MCF 10A (cell line): ENCODE data around the gene UMODL1.

DNA sequence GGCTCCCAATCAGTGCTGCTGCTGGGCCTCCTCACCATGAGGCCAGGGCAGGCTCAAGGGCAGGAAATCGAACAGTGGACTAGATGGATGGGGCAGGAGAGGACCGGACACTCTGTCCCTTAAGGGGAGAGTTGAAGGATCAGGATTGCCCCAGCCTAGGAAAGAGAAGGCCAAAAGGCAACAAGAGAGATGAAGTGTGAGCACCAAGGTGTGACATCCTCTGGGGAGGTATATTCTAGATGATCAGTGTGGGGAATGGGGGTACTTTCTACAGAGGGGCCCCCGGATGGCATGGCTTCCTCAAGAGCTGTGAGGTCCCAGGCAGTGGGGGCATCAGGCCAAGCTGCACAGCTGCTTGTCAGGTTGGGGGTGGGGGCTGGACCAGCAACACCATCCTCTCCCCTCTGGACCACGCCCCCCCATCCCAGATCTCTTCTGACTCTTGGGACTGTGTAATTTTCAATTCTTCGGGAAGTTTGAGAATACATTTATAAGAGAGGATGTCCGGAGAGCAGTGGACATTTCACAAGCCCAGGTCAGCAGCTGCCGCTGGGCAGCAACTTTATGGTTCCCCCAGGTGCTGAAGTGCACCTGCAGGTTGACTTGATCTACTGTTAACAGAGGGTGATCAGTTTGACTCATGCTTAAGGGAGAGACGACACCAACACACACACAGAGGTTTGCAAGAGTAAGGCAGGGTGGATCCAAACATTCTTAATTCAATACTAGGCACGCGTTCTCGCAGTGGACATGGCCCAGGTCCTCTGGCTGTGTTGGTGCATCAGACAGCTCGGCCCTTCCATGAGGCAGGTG is 34.1 kb downstream of the MX1 start:
- PRO-cap = no peak
- RRBS = no CpG with 5 or more reads among the region's 12 CpGs

DNA sequence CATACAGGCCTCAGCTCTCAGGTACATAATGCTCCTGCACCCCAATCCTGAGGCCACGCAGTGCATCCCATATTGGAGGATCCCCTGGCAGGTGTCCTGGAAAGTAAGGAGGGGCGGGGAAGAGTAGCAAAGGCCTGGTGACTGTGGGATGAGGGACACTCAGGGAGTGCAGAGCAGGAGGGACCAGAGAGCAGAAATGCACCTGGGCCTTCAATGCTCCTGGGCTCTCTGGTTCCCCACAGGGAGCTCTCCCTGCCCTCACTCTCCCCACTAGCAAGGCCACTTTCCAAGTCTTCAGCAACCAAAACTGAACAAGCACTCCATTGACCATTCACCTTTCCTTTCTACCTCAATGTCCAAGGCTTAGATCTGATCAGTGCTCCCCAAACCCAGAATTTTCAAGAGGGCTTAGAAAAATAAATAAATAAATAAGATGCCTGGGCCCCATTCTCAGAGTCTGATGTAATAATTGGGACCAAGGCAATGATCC is 3.1 kb downstream of the TMPRSS2 start:
- PRO-cap = no peak
- RRBS = no CpG with 5 or more reads among the region's 2 CpGs

- PRO-cap = no peak
- RRBS = 50% methylated on average over 15 of the region's 29 CpGs
These were observed 765 bp upstream of the TMPRSS2 start for GRCh38 chr21:41508463-41509382.

DNA sequence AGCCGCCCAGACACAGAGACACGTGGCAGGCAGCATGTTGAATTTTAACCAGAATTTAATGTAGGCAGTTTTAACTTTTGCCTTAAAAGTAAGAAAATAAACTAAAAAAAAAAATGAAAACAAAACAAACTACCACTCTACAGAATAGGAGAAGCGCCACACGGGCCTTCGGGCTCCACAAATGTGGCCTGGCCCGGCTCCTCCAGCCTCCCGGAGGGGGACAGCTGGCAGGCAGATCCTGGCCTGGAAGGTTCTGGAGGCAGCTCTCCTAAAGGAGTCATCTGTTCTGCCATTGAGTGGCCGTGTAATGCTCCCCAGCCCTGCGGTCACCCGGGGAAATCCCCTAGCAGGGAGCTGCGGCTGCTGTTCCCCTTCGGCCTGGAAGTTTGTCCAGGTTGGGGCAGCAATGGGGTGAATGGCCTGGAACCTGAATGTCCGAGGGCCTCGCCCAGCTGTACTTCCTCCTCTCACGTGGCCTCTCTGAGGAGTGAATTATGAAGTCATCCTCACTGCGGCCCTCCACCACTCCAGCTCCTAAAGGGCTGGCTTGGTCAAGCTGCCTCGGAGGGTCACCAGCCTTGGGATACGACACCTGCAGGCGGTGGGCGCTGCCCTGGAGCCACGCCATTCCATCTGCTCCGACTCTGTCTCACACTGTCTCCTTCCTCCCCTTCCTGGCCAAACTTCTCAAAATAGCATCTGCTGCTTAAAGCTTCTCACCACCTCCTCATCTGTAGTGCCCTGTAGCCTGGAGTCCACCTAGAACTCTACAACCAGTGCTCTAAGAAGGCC is 54.2 kb upstream of the TMPRSS2 start:
- PRO-cap = no peak
- RRBS = no CpG with 5 or more reads among the region's 22 CpGs

DNA sequence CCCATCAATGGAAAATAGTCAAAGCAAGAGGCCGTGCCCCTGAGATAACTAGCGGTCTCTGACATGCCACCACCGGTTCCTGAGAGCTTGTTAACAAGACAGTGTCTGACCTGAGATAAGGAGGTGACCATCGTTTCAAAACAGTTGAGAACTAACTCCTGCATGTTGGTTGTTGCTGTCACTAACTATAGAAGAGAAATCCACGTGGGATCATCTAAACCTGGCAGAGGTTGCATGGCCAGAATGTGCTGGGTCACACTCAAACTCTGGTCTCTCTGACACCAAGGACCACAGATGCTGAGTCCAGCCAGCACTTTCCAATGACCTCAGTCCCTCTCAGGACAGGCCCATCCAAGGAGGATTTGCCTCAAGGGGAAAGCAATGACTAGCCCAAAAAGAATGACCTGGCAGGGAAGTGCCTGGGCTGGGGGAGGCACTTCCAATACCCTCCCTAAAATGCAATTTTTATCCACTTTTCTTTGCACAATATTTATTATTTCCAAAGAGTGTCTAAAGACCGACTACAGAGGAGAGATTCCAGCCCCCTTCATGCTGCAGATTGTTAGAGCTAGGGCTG is 125.7 kb downstream of the RIPK4 start:
- PRO-cap = no peak
- RRBS = no CpG with 5 or more reads among the region's 6 CpGs

- PRO-cap = no peak
- RRBS = 93% methylated on average over 8 of the region's 20 CpGs
These were observed 53.0 kb downstream of the RIPK4 start for GRCh38 chr21:41713785-41714406.

DNA sequence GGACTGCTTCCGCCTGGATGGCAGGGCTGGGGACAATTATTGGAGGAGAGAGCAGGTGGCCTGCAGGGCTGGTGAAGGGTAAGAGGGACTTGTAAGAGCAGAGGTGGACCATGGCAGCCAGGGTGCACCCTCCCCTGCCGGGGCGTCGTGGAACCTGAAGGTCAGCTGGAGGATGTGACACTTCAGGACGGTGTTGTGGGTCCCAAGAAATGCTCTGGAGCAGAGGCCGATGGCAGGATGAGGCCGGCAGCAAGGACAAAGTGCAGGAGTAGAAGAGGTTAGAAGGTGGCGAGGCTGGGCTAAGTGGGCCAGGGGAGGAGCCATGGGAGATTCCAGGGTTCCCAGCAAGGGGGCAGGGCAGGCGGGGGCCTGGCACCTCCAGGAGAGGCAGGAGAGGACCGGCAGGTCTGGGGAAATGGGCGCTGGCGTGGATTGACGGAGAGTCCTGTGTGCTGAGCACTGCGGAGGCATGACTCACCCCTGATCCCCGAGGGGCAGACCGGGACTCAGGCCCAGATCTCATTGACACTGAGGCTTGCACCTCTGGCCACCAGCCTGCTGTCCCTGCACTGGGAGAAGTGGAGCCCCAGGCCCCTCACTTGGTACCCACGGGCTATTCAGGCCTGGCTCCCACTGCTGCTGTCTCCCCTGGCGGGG is 40.0 kb downstream of the RIPK4 start:
- PRO-cap = bidirectional peak, plus-strand start at position 497 of the sequence, minus-strand start at position 447 of the sequence
- RRBS = 0% methylated on average over 3 of the region's 18 CpGs

DNA sequence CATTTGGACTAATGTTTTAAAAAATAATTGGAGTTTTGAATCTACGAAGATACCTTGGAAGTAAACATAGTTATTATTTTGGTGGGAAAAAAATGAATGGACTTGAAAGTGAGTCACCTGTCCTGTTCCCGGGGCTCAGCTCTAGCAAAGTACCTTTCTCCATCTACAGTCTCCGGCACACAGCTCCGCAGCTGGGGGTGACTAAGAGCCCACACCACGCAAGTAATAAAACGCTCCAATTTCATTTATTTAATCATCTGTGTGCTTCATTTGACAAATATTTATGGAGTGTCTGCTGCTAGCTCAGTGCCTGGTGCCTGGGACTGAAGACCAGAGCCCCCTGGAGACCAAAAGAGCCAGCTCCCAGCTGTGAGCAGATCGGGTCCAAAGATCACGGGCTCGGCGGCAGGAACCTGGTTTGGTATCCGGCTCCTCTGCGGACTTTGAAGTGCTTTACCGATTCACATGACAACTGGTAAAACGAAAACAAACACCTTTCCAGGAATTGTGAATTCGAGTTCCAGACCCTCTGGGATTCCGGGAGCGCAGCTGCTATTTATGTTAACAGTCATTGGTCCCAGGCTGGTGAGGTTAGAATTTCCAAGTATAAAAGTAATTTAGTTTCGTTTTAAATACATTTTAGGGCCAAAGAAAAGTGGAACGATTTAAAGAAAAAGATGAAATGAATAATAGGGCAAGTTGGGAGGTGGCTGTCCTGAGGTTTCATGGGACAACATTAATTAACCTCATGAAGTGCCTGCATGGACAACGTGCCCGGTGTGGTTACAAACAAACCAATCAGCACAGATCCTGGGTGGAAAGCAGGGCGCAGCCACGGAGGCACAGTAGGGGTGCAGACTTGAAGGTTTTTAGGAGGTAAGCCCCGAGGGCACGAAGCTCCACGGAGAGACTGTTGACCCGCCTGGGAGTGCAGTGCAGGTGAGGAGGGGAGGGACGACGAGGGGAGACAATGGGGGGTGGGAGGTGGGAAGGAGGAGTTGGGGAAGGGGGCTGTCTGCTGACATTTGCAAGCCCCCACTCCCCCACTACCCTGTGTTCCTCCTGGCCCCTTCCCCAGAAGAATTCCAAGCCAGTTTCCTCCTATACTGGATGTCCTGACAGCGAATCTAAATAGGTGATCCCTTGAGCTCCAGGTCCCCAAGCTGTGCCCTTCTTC is 2.0 kb upstream of the RIPK4 start:
- PRO-cap = no peak
- RRBS = no CpG with 5 or more reads among the region's 30 CpGs

GRCh38 chr21:41778183-41778654 is 11.4 kb upstream of the RIPK4 start:
- PRO-cap = bidirectional peak, plus-strand start at chr21:41778495, minus-strand start at chr21:41778374
- RRBS = 1% methylated on average over 5 of the region's 29 CpGs

DNA sequence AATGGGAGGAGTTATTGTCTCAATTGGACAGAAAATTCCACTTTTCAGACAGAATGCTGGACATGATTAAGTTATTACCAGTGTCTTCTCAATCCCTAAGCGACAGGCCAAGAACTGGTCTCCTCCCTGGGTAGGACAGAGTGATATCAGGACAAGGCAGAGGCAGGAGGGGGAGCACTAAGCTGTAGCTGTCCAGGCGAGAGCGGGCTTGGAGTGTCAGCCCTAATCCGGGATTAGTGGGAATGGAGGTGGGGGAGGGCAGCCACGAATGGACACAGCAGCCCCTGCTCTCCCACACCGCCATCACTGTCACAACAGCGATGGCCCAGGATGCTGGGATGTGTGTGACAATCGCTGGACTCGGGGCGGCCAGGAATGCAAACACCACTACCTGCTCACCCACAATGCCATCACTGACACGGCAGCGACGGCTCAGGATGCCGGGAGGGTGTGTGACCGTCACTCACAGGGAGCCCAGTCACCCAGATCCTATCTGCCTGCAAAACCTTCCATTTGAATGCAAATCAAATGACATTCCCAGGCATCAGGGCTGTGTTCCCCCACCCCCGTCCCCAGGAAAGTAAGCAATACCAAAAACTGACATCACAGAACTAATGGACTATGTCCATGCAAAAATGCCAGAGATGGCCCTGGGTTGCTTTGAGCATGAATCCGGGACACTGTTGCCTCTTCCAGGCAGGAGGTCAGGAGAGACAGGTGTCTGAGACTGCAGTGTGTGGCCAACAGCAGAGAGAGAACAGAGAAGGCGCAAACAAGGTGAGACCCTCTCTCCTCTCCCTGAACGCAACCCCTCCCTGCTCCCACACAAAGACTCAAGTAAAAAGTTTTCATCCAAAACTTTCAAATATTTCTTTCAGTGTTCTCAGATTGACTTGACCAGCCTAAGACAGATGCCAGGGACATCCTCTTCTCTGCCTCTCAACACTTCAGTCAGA is 2.7 kb downstream of the C2CD2 start:
- PRO-cap = no peak
- RRBS = no CpG with 5 or more reads among the region's 19 CpGs

DNA sequence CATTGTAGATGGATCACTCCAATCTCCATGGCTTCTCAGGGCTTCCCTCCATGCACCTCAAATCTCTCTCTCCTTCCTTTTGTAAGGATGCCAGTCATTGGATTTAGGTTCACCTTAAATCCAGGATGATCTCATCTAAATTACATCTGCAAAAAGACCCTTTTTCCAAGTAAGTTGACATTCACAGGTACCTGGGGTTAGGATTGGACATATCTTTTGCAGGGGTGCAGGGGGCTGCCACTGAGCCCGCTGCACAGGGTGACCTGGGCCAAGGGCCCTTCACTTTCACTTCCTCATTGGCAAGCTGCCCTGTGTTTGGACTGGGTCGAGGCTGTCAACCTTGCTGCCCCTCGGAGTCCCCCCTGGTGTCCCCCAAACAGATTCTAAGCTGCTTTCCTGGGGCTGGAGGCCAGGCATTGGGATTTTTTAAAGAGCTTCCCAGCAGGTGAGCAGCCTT is 8.0 kb upstream of the UMODL1 start:
- PRO-cap = no peak
- RRBS = no CpG with 5 or more reads among the region's 3 CpGs

- PRO-cap = no peak
- RRBS = no CpG with 5 or more reads among the region's 30 CpGs
These were observed 7.3 kb upstream of the UMODL1 start for GRCh38 chr21:42063508-42064623.

DNA sequence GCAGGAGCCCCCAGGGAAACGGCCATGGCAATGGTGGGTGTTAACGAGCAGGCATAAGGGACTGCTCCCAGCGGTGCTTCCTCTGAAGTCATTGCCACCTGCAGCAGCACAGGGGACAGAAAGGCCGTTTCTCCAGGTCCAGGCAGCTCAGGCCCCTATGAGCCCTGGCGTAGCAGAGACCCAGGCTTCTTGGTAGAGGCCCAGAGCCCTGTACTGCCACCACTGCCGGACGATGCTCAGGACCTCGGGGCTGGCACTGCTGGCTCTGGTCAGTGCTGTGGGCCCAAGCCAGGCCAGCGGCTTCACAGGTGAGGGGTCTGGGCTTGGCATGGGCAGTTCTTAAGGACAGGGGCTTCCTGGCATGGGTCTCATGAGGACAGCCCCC is at the start of gene UMODL1:
Gene UMODL1 (plus strand): TSS at position 233 of the 385 bp plus-strand sequence.
- PRO-cap = no peak
- RRBS = no CpG with 5 or more reads among the region's 9 CpGs

- PRO-cap = no peak
- RRBS = no CpG with 5 or more reads among the region's 16 CpGs
These were observed 25.4 kb downstream of the UMODL1 start for GRCh38 chr21:42096328-42097041.

DNA sequence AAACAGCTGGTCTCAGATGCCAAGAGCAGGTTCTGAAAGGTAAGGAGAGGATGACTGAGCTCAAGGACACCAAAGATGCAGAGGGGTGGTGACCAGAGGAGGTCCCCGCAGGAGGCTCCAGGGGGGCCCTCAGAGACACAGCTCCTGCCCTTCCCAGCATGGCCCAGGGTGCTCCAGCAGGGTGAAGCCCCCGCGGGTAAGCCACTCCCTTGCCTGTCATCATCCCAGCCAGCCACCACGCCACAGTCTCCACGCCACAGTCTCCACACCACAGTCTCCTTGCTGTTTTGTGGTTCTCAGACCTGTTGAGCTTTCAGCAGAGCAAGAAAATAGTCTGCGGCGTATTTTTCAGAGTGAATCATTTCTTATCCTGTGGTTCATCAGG is 25.9 kb upstream of the ABCG1 start:
- PRO-cap = no peak
- RRBS = no CpG with 5 or more reads among the region's 7 CpGs

DNA sequence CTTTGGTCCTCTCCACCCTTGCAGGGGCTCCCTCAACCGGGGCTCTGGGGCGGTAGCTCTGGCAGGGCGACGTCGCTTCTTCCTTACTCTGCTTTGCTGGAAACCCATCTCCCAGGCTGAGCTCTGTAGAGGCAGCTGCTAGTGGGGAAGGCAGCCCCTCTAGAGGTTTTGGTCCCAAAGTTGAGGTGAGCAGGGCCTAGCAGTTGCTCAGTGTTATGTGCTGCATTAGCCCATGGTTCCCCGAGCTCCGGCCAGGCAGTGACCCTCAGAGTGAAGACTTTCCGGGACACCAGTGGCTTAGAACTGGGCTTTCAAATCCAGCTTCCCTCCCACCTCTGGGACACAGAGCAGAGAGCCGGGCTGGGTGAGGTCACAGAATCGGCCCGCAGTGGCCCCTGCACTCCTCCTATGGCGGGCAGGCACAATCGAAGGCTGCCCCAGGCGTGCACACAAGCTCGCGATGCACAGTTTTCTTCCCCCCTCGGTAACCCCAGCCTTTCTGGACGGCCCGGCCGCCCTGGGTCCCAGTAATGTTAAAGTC is 14.0 kb downstream of the TFF3 start:
- PRO-cap = no peak
- RRBS = 62% methylated on average over 2 of the region's 20 CpGs

DNA sequence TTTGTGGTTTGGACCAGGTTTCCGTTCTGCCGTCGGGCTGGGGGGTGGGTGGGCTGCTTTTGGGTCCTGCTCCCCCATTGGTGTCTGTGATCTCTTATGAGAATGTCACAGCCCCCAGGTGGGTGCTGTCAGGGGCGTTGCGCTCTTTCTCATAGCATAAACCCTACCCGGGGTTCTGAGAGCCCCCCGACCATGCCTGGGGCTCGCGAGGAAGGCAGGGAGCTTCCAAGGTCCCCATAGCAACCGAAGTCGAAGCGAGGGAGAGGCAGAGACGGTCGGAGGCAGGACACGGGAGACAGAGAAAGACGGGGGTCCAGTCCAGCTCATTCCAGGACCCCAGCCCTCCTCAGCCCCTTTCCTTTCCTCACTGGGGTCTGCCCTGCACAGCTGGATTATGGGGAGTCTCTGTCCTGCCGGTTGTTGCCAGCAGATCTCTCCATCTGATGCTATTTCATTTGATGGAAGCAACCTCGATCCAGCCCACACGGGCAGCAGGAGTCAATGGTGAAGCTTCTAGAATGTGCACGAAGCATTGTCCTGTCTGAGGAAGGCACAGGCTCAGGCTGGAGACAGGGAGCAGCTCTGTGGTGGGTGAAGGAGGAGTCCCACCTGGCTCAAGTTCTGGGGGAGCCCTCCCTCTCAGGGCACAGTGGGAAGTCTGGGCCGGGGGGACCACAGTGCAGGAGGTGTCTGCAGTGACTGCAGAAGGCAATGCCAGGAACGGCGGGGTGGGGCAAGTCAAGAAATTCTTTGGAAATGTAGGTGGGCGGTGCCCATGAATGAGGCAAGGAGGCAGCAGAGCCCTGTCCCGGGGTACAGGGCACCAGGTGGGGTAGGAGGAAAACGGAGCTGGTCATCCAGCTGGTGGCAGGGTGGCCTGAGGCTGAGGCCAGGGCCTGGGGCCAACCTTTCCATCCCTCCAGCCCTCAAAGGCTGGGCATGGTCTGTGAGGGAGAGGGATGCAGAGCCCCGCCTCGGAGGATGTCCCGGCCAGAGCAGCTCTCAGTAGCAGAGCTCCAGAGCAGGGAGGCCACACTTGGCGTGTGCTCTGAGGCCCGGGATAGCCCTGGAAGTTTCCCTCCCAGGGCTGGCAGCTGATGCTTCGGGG is 5.0 kb downstream of the TFF3 start:
- PRO-cap = no peak
- RRBS = 89% methylated on average over 3 of the region's 32 CpGs

DNA sequence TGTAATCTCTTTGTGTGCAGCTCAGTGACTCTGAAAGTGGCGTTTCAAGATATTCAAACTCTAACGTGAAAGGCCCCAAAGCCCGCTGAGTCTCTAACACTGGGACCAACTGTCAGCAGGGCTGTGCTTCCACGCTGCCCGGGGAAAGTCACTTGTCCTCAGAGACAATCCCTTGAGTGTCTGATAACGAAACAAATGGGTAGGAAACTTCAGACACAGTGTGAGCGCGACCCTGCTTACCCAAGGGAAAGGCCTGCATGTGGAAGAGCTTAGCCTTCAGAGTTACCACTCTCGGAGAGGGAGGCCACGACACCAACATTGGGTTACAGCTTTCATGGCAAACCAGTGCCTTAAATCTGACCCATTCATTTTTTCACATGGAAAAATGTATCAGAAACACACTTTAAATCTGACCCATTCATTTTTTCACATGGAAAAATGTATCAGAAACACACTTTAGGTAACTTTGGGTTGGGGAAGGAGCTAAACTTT is 934 bp downstream of the UBASH3A start:
- PRO-cap = no peak
- RRBS = no CpG with 5 or more reads among the region's 10 CpGs

DNA sequence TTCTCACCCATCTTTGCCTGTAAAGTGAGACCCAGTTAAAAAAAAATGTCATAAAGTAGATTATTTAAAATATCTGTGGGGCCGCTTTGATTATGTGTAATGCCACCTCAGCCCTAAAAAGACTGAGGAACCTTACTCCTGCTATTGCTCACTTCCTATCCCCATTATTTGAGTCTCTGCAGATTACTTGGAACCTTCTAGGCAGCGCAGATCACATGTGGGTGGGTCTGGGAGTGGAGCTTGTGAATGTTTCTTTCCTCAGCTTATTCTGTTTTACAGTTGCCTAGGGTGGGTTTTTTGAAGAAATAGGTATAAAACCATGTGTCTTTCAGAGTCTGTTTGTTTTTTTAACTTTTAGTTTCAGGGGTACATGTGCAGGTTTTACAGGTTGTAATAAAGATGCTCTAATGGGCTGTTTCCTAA is 1.7 kb downstream of the SLC37A1 start:
- PRO-cap = no peak
- RRBS = no CpG with 5 or more reads among the region's 2 CpGs

- PRO-cap = no peak
- RRBS = 96% methylated on average over 2 of the region's 11 CpGs
These were observed 12.7 kb downstream of the SLC37A1 start for GRCh38 chr21:42526232-42526845.